Ileum (tissue), 1 donor: ENCODE measurements around the genes NSMCE4A and BTBD16.

- PRO-cap = no peak
Measured at GRCh38 chr10:121262744-121263244, 335.4 kb downstream of the FGFR2 start.

GRCh38 chr10:121487870-121488267 lies 110.4 kb downstream of the FGFR2 start:
- PRO-cap = no peak

DNA sequence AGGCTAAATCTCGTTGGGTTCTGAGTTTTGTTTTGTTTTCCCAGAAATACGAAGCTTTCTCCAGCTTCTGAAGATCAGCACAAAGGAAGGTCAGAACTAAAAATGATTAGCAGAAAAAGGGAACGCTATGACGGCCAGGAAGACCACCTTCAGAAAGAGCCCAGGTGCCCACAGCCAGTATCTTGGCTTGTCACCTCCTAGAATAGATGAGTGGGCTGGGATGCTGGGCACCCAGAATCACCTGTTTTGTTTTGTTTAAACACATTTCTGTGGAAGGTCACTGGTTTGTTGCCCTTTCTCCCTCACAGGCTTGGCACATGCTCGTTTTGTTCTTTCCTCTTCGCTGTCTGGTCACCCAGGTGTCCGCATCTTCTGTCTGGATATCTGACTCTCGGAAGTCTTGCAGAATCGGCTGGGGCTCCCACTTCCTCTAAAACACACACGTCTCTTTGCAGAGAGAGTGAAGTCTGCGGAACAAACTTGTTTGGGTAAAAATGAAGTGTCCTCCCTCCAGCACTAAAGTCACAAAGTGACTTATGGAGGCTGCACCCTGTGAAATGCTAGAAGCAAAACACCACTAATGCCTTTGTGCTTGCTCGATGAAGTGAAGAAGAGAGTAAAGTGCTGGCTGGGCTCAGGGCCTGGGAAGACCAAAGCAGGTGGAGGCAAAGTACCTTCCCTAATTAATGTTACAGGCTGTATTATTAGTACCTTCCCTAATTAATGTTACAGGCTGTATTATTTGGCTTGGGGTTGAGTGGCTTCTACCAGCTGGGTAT lies 71.6 kb downstream of the FGFR2 start:
- PRO-cap = no peak

DNA sequence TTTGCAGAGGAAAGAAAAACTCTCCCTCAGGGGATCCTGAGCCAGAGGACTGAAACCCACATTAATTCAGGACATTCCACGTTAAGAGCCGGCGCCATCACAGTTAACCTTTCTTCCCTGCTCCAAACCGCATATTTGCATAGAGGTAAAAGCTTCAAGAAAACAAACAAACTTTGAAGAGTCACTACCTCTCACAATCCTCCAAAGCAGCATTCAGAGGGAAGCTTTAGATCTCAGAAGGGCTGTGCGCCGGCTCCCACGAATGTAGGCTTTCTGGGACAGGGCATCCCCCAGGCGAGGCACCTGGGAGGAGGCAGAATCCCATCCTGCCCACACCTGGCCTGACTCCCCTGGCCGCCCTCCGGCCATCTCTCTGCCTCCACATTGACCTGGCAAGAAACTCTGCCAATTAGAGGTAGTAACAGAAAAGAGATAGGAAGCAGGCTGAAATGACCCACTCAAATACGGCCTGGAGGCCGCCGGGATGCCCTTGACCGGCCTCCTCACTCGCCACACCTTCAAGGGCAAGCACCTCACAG lies 17.5 kb downstream of the FGFR2 start:
- PRO-cap = no peak

- PRO-cap = bidirectional peak, plus-strand start at chr10:121598619, minus-strand start at chr10:121598425
Measured at GRCh38 chr10:121598522-121598989, 312 bp upstream of the FGFR2 start.

- PRO-cap = no peak
Measured at GRCh38 chr10:121668661-121668991, 70.4 kb upstream of the FGFR2 start.

GRCh38 chr10:121779837-121780516 lies 147.9 kb downstream of the ATE1 start:
- PRO-cap = no peak

- PRO-cap = no peak
Measured at GRCh38 chr10:121836101-121836889, 91.5 kb downstream of the ATE1 start.

- PRO-cap = bidirectional peak, plus-strand start at chr10:121927406, minus-strand start at chr10:121927407
Measured at GRCh38 chr10:121927125-121927788, 574 bp downstream of the ATE1 start.

DNA sequence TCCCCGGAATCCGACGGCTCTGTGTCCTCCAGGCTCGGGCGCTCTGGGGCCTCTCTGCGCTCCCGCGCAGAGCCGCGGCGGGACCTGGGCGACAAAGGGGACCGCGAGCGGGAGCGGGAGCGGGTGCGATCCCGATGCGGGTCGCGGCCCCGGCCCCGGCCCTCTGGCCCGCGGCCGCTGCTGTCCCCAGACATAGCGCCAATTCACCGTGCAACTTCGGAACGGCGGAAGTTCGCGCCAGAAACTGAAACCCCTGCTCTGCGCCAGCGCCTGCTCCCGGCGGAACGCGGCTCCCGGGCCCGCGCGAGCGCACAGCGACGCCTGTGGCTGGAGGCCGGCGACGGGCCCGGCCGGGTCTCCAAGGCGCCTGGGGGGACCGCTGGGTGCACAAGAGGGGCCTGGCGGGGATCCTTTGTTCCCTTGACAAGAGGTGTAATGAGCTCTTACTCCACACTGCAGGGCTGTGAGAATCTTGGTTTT lies at the start of gene NSMCE4A:
NSMCE4A (minus strand) TSS at position 246 of the 480 bp plus-strand sequence.
- PRO-cap = bidirectional peak, plus-strand start at position 324 of the sequence, minus-strand start at position 165 of the sequence

- PRO-cap = unidirectional peak, plus-strand start at chr10:121994632
Measured at GRCh38 chr10:121994338-121995079, 5.5 kb downstream of the TACC2 start.

GRCh38 chr10:122083235-122084168 lies 94.5 kb downstream of the TACC2 start:
- PRO-cap = no peak

- PRO-cap = no peak
Measured at GRCh38 chr10:122126579-122127728, 138.0 kb downstream of the TACC2 start.

DNA sequence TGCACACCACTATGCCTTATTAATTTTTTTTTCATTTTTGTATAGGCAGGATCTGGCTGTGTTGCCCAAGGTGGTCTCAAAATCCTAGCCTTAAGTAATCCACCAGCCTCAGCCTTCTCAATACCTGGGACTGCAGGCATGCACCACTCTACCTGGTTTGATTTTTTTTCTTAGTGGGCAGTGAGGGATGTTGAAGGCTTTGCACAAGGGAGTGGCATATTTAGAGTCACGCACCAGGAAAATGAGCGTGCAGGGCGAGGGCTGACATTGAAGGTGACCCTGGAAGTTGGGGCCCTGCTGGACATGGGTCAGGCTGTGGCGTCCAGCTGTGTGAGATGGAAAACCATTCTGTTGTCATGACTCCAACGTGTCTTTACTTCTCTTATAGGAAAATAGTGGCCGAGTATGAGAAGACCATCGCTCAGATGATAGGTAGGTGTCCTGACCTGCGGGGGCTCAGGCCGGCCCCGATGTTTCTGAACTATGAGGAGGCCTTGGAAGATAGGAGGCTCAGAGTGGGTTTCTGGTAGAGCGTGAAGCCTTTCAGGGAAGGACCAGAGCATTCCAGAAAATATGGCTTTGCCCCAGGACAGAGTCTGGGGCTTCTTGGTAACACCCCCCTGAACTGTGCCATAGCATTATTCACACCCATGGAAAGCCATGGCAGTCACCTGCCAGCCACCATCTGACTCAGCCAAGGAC lies 29.4 kb upstream of the BTBD16 start:
- PRO-cap = no peak

- PRO-cap = no peak
Measured at GRCh38 chr10:122271253-122271544, at the start of gene BTBD16. BTBD16 (plus strand) TSS chr10:122271296.

GRCh38 chr10:122300928-122301439 lies 29.9 kb downstream of the BTBD16 start:
- PRO-cap = no peak

DNA sequence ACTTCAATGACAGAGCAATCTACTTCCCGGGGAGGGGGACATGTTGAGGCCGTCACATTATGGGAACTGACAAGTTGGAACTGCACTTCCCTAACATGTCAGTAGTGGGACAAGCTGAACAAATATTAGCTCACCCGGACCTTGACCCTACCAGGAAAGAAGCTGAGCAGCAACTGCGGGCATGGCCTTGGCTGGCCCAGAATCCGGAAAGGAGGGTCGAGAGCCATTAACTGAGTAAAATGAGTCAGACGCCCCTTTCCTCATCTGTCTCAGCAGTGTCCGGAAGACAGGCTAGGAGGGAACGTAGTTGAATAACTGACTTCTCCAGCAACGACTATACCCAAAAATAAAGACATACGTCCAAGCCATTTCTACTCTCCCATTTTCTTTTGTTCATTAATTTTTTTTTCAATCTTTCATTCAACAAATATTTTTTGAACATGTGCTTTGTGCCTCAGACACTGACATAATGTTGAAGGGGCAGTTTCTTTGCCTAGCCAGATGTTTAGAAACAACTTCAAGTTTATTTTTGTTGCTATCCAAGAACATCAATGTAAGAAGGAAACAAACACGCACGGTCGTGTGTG lies 39.7 kb downstream of the BTBD16 start:
- PRO-cap = unidirectional peak, plus-strand start at position 153 of the sequence

- PRO-cap = no peak
Measured at GRCh38 chr10:122474162-122474785, 12.9 kb downstream of the HTRA1 start.

DNA sequence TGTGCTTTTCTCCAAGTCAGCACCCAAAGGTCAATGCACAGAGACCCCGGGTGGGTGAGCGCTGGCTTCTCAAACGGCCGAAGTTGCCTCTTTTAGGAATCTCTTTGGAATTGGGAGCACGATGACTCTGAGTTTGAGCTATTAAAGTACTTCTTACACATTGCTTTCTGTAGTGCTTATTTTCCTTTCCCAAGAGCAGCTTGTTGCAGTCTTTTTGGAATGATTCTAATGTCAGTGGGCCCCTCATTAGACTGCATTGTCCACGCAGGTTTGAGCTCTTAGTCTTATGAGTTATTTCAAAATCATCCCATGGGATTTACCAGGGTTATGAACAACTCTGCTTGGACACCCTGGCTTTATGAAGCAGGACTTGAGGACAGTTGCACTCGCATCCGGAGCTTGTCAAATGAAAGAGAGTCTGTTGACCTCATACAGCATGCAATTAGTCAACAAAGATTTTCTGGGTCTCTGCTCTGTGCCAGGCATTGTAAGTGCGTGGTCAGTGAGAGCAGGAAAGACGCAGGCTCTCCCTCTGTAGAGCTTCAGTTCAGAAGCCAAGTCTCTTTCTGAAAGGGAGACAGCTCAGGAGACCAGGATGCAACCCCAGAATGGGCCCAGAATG lies 45.7 kb upstream of the DMBT1 start:
- PRO-cap = no peak

DNA sequence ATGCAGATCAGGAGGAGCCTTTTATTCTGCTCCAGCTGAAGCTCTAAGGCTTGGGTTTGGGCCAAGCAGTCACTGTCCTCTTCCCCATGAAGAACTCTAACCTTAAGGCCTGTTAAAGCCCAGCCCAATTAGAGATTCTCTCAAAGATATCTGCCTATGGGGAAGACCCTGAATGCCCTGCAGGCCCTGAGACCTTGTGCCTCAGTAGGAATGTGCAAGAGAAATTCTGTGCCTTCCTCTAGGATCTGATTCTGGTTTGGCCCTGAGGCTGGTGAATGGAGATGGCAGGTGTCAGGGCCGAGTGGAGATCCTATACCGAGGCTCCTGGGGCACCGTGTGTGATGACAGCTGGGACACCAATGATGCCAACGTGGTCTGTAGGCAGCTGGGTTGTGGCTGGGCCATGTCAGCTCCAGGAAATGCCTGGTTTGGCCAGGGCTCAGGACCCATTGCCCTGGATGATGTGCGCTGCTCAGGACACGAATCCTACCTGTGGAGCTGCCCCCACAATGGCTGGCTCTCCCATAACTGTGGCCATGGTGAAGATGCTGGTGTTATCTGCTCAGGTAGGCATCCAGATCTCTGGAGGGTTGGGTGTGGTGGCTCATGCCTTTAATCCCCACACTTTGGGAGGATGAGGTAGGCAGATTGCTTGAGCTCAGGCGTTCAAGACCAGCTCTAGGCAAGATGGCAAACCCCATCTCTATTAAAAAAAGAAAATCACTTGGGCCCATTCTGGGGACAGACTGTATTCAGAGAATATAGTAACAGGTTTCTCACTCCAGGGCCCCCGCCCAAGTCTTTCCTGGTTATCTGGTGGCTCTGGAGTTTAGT lies 15.8 kb downstream of the DMBT1 start:
- PRO-cap = no peak